Gastroesophageal sphincter (tissue), 4 donors: Measurements from ENCODE around the genes PCDH15 and ZWINT.

GRCh38 chr10:50374245-50375456 is 123.3 kb upstream of the ASAH2 start:
- PRO-cap = no peak
- RAMPAGE, long total RNA, 4 experiments = no peak in any of the 4 experiments

GRCh38 chr10:50396136-50396693 is 144.9 kb upstream of the ASAH2 start:
- PRO-cap = no peak
- RAMPAGE, long total RNA, 4 experiments = no peak in any of the 4 experiments

GRCh38 chr10:50407316-50408297 is 156.3 kb upstream of the ASAH2 start:
- PRO-cap = no peak
- RAMPAGE, long total RNA, 4 experiments = no peak in any of the 4 experiments

DNA sequence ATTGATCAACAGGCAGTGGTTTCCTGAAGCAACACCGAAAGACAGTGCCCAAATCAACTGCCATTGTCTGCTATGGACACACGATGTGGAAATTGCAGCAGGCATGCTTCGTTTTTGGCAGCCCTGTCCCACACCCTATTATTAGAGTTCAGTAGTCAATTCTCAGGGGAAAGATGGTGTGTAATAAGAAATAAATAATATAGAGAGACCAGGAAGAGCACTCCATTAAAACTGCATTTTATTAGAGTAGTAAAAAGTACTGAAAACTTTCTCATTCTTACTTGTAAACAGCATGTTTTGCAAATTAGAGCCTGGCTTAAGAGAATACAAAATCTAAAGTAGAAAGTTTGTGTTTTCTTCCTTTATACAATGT is 153.8 kb downstream of the SGMS1 start:
- PRO-cap = no peak
- RAMPAGE, long total RNA, 4 experiments = no peak in any of the 4 experiments

DNA sequence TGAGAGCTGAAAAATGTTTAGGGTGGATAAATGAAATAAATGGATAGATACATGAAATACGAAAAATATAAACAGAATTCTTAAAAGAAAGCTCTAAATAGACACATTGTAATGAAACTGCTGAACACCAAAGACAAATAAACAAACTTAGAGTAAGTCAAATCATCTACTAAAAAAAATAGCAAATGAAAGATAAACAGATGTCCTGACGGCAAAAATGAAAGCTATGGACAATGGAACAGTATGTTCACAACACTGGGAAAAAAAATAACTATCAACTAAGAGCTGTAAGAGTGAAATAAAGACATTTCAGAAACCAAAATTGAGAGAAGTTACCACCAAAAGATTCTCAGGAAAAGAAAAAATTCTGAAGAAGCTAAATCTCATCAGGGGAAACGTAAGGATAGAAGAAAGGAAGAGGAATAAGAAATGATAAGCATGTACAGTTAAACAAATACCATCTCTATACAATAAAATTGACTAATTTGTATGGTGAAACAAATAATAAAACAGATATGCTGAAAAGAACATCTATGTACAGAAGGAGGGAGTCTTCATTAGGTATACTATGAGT is 106.0 kb downstream of the SGMS1 start:
- PRO-cap = no peak
- RAMPAGE, long total RNA, 4 experiments = no peak in any of the 4 experiments

- PRO-cap = no peak
- RAMPAGE, long total RNA, 4 experiments = no peak in any of the 4 experiments
Measured at GRCh38 chr10:50815950-50816288, 69.5 kb downstream of the A1CF start.

DNA sequence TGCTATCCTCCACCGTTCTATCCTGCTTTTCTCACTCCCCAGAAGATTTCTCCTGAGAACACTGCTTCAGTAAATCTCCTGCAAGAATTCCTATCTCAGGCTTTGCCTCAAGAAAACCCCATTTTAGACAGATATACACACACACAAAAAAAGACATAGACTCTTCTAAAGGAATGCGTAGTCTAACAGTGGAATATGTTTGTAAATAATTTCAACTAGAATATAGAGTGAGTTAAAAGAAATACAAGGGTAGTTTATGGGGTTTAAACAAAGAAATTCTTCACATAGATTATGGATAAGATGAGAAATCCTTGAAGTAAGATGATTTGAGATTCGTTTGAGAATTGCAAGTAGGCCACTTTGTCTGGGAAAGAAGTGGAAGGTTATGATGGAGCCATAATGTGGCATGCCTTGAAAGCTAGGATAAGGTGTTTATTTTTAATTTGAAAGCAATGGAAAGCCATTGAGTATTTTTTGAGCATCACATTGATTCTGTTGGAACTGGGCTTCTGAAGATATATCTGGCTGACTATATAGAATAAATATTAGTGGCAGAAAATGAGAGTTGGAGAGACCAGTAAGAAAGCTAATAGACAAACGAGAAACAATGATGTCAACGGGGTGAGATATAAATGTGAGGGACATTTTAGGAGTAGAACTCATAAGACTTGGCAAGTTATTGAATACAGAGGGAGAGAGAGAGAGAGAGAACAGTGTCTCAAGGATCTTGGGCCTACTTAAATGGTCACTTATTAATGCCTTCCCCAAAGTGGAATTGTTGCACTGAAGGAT is 128.3 kb downstream of the PRKG1 start:
- PRO-cap = no peak
- RAMPAGE, long total RNA, 4 experiments = no peak in any of the 4 experiments

DNA sequence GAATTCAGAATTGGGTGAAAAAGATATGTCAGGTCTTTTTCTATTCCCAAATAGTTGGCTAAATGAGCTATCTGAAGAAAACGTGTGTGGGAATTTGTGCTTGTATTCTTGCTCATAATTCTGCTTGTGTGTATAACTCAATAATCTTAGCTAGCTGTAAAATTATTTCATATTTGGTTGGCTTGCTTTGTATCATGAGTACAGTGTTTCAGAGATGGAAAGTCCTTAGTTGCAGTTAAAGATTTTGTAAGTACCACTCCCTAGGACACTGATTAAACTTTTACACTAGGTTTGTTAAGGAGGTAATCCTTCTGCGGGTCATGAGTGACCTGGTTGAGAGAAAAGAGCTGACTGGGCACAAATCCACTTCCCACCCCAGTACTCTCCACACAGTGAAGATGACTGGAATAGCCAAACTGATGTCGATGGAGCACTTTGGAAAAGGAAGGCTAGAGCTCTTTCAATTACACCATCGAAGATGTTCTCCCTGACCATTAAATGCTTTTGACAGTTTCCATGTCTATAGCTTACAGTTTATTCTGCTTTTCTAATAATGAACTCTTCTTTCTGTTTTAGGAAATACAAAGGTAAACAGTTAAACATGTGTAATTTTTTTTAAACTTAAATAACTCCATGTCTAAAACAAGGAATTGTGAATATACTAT is 191.9 kb downstream of the CSTF2T start:
- PRO-cap = no peak
- RAMPAGE, long total RNA, 4 experiments = start-site peak on the plus strand in 1 of 4 experiments, centred at position 315 of the sequence, 6 reads per replicate

DNA sequence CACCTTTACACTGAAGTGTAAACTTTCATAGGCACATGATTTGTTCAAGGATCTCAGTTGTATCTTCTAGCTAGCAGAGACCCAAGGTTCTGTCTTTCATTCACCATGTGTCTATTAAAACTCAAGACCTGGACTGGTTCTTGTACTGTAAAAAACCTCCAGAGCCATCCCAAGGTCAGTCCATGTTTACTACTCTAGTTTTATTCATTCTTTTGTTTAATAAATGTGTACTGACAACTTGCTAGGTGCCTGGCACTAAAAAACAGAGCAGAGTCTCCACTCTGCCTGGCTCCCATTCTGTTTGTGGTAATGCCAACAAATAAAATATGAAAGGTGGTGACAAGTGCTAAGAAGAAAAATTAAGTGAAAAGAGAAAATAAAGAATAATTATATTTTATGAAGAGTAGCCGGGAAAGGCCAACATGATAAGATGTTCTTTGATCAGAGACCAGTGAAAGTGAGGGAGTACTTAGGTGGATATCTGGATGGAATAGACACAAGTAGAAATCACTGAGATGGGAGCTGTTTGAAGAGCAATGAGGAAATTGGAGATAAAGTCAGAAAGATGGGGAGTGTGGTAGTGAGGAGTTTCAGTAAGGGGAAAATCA is 26.4 kb downstream of the CSTF2T start:
- PRO-cap = no peak
- RAMPAGE, long total RNA, 4 experiments = no peak in any of the 4 experiments

DNA sequence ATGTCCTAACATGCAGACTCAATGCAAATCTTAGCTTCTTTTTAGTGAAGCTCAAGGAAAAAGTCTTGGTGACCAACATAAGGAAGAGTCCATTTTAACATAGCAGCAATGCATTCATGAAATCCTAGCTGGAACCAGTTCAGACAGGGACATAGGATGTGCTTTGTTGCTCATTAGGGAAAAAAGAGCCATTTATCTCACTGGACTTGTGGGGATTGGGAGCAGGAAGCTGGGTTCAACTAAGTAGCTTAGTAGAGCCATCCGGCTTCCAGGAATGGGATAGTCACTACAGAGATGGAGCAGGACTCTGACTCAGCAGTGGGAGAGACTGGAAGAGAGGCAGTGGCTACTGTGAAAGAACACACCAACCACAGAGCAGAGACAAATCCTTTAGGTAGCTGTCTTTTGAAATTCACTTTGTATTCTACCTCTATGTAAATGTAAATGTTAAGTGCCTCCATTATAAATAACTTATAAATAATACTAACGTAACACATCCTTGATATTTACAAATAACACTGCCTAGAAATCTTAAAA is 100.6 kb upstream of the DKK1 start:
- PRO-cap = no peak
- RAMPAGE, long total RNA, 4 experiments = no peak in any of the 4 experiments

GRCh38 chr10:52216845-52217256 is 97.2 kb upstream of the DKK1 start:
- PRO-cap = no peak
- RAMPAGE, long total RNA, 4 experiments = no peak in any of the 4 experiments

GRCh38 chr10:52318925-52319303 is 4.8 kb downstream of the DKK1 start:
- PRO-cap = no peak
- RAMPAGE, long total RNA, 4 experiments = no peak in any of the 4 experiments

DNA sequence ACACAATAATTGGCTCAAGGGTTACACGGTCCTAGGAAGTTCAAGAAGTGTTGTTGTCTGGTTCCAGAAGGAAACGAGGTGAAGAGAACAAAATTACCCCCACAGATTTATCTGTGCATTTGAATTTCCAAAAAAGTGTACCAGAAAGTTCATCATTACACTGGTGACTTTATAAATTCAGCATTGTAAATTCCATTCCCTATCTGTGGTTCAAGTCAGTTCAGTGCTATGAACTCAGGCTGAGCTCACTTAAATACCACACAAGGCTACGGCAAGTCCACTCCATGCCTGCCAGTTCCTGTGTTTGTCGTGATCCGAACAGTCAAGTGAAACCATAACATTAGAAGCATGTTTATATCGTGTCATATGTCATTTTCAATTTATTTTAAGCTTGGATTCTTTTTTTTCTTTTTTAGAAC is 14.9 kb downstream of the MBL2 start:
- PRO-cap = no peak
- RAMPAGE, long total RNA, 4 experiments = no peak in any of the 4 experiments

- PRO-cap = no peak
- RAMPAGE, long total RNA, 4 experiments = no peak in any of the 4 experiments
Measured at GRCh38 chr10:54801058-54801434, at the start of gene PCDH15. TSS of gene PCDH15 (minus strand) at chr10:54801231.

DNA sequence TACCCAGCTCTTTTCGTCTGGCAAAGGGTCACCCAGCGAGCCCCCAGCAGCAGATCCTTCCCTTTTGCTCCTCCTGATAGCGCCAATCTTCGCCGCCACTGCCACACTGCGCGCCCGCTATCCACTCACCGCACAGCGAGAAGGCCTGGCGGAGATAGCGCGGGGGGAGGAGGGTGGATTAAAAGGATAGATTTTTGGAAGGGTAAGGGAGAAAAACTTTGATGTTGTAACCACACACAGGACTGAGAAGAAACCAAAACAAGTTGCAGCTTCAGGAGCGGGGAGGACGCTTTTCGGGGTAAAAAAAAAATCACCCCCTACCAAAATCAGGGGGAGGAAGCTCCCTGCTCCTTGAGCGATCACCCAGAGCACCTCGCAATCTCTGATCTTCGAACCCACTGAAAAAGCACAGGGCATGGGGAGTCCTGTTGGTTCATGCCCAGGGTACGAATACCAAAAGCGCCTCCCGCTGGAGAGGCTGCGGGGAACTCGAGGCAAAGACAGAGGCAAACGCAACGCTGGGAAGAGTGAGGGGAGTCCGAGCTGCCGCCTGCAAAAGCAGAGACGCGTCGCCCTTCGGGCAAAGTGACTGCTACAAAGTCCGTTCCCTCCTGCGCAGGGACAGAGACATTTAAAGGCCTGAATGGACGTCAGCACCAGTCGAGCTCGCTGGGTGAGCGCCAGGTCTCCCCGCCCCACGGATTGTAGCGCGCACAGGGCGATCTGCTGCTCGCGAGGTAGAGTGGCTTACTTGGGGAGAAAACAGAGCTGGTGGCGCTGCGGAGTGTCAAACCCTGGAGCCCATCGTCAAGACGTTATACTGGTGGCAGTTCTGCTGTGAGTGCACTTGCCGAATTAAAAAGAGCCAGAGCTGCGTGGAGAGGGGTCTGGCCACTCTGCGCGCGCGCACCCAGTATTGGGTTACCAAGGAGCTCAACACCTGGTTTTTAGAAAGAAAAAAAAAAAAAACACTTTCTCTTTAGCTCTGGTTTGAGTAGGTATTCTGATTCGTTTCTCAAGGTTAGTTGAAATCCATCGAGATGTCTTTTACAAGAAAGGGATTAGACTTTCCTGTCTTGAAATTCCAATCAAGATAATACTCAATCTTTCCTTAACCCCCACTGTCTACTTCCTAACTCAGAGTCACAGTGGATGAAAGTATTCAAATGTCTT is 732.8 kb downstream of the ZWINT start:
- PRO-cap = no peak
- RAMPAGE, long total RNA, 4 experiments = no peak in any of the 4 experiments

DNA sequence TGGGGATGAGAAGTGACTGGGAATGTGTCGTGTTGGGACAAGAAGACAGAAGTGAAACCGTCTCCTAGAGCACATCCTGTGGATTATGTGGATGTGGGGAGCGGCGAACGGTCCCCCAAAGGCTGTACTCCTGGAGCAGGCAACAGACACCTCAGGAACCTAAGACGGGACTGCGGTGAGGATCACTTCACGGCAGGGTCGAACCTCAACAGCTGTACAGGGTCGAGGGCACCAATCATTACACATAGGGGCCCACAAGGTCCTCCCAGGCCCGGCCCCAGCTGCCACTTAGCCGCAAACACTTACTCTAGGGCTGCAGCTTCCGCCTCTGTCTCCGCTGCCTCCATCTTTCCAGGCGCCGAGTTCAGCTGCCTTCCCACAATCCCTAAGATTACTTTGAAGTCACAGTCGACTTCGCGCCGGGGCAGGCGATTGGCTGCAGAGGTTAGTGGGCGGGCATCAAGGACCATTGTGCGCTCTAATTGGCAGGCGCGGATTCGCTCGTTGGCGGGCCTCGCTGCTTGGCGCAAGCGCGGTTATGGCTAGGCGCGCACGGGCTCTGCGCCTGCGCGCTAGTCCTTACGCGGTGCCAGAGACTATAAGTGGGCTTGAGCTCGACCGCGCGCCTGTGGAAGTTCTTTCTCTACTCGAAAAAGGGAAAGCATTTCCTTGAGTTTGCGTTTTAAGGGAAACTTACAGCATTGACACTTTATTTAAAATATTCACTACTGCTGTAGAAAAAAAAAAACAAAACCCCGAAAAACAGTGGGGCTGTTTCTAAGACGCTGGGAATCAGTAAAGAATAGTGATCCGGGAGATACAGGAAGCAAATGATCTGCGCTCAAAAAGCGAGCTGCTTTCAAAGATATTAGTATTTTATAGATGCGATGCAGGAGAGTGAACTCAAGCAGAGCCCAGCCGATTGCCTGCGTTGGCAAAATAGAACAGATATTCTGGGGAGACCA is at the start of gene ZWINT:
Gene ZWINT (minus strand): TSS at position 370 of the 965 bp plus-strand sequence.
- PRO-cap = bidirectional peak, plus-strand start at position 592 of the sequence, minus-strand start at position 383 of the sequence
- RAMPAGE, long total RNA, 4 experiments = start-site peak on the minus strand in 2 of 4 experiments, centred at positions 367 to 372 of the sequence, 14 to 23 reads per replicate

DNA sequence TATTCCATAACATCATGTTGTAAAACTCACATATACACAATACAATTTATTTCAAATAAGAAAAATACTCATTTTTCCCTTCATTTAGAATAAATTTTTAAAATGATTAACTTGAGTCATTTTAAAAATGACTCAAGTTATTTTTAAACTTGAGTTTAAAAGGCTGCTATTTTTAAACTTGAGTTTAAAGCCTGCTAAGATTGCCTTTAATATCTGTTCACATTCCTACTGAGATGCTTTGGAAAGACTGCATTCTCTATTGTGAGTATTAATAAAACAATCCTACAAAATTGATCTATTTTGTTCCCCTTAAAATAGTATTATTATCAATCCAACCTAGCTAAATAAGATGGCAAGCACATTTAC is 664.4 kb upstream of the ZWINT start:
- PRO-cap = no peak
- RAMPAGE, long total RNA, 4 experiments = no peak in any of the 4 experiments

DNA sequence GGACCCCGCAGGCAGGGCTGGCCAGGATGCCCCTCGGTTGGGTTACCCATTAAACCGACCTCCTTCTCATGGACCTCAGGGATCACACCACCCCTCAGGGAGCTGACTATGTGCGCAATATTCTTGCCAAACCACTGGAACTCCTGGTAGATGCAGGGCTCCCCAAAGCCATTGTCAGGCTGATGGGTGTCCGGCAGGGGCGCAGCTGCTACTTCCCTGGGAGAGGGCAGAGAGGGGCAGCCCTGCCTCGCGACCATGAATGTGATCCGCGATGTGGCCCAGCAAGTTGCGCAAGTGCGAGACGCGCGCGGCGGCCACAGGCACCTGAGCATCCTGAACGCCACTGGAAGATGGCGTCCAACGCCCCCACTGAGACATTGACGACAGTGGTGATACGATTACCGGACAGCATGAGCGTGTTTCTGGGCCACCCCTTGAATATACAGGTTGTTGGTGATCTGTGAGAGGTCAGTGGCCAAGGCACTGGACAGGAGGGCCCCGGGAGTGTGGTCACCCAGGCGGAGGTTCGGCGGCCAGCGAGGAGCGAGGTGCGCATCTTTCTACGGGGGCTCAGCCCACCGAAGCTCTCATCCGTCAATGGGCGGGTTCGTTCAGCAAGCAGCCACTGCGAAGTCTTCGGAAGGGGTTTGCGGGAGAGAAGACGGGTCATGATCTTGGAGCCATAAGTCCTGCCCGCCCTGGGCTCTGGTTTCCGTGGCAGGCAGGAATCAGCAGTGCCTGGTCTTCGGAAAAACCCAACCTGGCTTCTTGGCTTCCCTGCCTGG is 161.1 kb downstream of the IPMK start:
- PRO-cap = no peak
- RAMPAGE, long total RNA, 4 experiments = no peak in any of the 4 experiments

DNA sequence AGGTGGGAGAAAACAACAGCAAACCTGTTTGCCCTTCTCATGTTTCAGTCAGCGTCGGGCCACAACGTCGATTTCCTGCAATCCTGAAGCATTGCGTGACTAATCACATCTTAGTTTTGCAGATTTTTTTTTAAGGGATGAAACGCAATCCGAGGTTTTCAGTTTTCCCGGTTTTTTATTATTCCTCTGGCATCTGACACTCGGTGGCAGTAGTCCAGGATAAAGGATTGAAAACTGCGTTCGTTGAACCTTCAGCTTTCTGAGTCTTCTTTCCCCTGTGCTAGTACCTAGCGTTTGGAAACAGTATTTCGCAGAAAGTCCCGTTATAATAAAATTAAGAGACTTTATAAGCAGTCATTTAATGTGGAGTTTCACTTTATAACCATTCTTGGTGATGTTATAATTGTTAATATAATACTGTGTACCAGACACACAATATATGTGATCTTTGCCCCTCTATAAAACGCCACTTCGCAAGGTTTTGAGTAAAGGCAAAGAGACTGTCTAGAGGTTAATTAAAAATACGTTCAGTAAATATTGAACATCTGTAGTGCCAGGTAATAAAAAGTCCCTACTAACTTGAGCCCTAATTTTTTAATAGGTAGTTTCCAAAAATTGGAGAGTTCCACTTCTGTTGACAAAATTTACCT is 806 bp downstream of the CISD1 start:
- PRO-cap = bidirectional peak, plus-strand start at position 209 of the sequence, minus-strand start at position 77 of the sequence
- RAMPAGE, long total RNA, 4 experiments = no peak in any of the 4 experiments

DNA sequence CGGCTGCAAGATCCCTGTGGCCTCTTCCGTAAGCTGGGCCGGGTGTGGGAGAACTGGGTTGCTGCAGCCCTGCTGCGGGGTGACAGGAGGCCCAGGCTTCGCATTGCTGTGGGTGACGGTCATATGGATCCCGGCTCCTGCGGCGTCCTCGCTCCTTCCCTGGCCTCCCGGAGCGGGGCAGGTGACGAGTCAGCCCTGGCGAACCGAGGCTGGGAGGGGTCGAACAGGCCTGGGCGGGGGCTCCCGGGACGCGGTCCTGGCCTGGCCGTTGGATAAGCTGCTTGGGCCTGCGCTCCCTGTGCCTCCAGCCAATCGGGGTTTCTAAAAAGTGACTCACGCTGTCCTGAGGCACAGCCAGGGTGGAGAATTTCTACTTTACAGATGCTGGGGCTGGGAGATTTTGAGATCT is 7.8 kb upstream of the UBE2D1 start:
- PRO-cap = no peak
- RAMPAGE, long total RNA, 4 experiments = no peak in any of the 4 experiments